ENCODE measurements around a stretch of chr20.

- PRO-cap, result bidirectional peak, plus-strand start at chr20:58309736, minus-strand start at chr20:58309428
Observed at GRCh38 chr20:58308659-58309601, 585 bp upstream of the RAB22A start.

- PRO-cap, result no peak
Observed at GRCh38 chr20:58349403-58350444, 39.3 kb upstream of the VAPB start.

- PRO-cap, result no peak
Observed at GRCh38 chr20:58366067-58366667, 22.9 kb upstream of the VAPB start.

- PRO-cap, result no peak
Observed at GRCh38 chr20:58390029-58390704, 1.1 kb downstream of the VAPB start.

DNA sequence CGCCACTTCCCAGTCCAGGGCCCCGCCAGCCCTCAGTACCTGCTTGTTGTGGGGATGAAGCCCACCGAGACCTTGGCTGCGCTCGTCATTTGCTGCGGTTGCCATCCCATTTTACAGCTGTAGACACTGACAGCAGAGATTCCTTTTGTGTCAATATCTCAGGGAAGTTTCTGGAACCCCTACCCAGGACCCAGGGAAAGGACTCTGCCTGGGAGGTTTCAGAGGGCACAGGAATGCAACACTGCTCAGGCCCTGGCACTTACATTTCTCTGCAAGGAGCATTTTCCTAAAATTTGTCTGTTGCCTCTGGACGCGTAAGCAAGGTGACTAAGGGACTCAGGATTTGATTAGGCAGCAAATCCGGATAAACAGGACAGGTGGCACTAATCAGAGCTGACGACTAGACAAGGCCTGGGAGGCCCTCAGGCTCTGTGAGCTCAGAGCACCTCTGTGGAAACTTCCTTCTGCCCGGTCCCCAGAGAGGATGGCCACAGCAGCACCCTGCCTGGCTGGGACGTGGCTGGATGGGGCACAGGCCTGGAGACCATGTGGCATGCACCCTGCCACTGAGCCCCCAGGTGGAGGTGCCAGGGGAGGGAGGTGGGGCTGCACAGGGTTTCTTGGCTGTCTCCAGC lies 40.0 kb upstream of the STX16 start:
- PRO-cap, result no peak

GRCh38 chr20:58676011-58676721 lies 16.4 kb upstream of the NPEPL1 start:
- PRO-cap, result no peak

DNA sequence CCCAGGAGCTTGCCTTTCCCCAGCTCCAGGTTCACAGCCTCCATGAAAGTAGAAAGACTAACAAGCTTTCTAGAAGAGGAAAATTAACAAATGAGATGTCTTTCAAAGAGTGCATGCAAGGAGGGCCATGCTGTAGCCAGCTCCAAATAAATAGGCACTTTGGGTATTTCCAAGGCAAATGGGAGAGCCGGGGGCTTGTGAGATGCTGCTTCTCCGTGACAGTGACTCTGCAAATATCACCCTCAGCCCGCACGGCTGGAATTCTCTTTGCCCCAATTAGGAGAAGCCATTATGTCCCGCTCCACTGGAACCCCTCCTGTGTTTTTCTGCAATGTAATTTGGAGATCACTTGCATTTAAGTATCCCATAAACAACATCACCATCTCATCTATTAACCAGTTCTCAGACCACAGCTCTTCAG lies 85.4 kb upstream of the GNAS start:
- PRO-cap, result no peak

DNA sequence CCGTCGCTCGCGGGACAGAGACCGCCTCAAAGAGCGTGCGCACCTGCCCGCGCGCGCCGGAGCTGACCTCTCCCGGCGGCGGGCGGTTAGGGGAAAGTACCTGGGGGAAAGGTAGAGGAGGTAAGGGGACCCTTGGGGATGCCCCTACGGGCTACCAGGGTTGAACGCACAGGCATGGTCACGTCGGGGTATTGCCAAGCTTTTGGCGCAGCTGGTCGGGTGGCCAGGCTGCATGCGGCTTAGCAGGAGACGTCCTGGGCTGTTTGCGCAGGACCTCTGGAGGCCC lies 49.7 kb upstream of the GNAS start:
- PRO-cap, result no peak

- PRO-cap, result no peak
Observed at GRCh38 chr20:58850100-58850741, 41.0 kb upstream of the GNAS start.

- PRO-cap, result no peak
Observed at GRCh38 chr20:58892890-58893340, 1.7 kb downstream of the GNAS start.

DNA sequence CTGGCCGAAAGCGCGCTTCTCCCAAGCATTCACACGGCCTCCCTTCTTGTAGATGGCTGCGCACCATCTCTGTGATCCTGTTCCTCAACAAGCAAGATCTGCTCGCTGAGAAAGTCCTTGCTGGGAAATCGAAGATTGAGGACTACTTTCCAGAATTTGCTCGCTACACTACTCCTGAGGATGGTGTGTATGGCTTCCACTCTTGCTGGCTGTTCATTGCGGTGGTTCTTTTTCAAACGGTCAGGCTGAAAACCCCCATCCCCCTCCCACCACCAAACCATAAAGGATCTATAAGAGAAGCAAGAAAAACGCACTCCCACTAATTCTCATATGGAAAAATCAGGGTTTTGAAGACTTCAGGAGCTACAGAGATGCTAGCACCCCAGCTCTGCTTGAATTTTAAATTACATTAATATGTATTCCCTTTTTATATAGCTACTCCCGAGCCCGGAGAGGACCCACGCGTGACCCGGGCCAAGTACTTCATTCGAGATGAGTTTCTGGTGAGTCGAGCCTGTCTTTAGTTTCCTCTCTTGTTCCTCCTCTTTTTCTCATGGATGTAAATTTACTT lies 18.8 kb downstream of the GNAS start:
- PRO-cap, result no peak

DNA sequence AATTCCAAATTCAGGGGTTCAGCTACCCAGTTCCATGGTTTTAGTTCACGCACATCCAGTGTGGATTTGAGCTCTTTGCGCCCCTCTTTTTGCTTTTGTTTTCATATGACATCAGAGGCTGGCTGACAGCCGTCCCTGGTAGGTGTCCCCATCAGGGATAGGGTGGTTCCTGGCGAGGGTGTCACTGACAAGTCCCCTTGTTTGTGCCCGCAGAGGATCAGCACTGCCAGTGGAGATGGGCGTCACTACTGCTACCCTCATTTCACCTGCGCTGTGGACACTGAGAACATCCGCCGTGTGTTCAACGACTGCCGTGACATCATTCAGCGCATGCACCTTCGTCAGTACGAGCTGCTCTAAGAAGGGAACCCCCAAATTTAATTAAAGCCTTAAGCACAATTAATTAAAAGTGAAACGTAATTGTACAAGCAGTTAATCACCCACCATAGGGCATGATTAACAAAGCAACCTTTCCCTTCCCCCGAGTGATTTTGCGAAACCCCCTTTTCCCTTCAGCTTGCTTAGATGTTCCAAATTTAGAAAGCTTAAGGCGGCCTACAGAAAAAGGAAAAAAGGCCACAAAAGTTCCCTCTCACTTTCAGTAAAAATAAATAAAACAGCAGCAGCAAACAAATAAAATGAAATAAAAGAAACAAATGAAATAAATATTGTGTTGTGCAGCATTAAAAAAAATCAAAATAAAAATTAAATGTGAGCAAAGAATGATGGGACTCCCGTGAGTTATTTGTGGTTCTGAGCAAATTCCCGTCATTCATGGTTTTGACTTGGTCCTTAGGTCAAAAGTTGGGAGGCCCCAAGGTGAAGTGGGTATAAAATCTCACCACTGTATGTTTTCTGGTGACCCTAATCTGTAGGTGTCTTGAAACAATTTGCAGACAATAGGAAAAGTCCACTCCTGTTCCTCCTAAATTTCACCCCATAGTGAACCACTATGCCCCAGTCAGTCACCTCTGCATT lies 19.5 kb downstream of the GNAS start:
- PRO-cap, result no peak

- PRO-cap, result no peak
Observed at GRCh38 chr20:59001230-59002113, 5.6 kb downstream of the CTSZ start.

- PRO-cap, result no peak
Observed at GRCh38 chr20:59034722-59035312, 2.7 kb upstream of the ATP5F1E start.

DNA sequence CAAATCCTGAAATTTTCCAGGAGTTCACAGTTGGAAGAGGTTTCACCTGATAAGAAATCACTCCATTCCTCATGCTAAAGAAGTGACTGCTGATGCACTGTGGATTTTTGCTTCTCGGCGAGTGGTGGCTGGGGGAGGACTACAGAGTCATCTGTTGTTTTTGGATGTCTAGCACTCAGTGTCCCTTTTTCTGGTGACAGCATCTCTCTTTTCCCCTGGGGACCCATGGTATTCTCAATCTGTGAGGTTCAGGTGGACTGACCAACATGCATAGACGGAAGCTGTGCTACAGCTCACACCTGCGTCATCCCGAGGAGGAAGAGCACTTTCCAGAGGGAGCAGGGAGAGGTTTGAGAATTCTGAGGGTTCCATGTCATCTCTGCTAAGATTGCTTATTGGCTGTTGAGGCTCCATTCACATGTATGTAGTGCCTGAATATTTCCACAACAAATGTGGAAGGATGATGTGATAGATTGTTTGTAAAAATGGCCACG lies 42.7 kb upstream of the ZNF831 start:
- PRO-cap, result no peak

DNA sequence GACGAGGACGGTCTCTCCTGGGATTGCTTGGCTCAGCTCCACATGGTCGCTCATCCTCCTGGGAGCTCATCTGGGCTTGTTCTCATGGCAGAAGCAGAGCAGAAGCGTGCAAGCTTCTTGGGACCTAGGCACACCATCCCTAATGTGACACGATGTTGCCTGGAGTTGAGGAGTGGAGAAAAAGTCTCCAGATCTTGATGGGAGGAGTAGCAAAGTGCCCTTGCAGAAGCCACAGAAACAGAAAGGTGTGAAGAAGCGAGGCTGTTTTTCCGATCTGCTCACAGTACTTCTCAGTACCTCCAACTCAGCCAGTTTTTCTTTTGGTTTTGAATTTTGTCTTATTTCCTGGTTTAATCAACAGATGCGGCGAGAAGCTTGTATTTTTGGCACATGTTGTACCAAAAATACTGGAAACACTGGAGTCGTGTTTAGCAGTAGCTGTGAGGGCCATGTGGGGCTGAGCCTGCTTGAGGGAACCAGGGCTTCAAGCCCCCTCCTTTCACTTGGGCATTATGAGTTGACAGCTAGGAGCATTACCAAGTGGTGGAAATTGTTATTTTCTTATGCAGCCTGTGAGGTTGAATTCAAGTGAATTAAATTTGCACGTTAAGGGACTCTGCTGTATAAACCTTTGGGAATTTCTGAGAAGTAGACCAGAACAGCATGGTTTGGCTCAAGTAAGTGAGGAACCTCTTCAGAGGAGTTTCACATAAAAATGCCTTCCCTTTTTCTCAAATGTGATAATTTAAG lies 14.2 kb downstream of the ZNF831 start:
- PRO-cap, result no peak

- PRO-cap, result no peak
Observed at GRCh38 chr20:59299825-59300178, 609 bp upstream of the EDN3 start.

DNA sequence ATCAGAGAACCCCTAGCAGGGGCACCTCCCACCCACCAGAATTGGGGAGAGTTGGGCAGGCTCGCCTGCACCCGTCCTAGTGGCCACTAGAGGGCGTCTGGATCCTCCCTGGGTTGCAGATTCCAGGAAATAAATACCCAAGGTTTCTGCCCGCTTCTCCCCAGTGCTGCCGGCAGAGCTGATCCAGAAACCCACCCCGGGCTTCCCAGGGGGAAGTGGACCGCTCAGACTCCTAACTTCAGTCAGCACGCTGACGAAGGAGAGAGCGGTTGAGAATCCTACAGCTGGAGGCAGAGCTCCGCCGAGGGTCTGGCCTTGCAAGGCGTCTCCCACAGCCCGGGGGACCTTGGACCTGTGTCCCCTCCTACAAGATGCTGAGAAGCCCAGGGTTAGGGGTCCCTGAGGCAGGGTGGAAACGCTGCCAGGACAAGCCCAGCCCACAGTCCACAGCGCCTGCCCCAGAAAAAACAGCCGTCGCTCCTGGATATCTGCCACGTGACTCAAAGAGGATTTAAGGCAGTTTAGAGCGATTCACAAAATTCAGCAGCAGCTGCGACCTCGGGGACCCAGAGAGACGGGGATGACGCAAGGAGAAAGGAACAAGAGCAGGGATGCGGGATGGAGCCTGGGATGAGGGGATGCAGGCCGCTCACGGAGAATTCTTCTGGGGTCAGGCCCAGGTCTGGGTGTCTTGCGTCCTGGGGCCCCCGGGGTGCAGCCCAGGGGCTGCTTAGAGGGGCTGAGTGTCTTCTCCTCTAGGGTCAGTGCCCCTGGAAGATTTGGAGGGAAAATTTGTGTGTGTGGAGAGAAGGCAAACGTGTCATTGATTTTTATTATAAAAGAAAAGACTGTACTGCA lies 32.5 kb upstream of the PHACTR3 start:
- PRO-cap, result no peak

GRCh38 chr20:59604632-59605143 lies 348 bp downstream of the PHACTR3 start:
- PRO-cap, result no peak

DNA sequence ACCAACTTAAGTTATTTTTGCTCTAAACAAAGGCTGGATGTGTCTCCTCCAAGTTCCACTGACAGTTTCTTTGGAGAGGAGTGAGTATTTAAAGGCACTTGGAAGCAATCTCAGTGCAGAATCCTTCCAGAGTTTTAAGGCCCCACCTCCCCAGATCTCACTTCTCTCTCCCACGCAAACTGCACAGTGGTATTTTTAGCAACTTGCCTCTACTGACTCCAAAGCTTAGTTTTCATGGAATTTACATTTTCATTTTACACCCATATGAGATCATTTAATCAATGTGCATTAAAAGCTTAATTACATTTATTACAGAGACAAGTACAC lies 109.9 kb downstream of the SYCP2 start:
- PRO-cap, result unidirectional peak, minus-strand start at position 63 of the sequence

Data from Metastatic Pancreatic Carcinoma in the Ovary (tissue), 1 donor.